Camera-type eye (tissue), 1 donor: ENCODE data around the genes LONP1, NRTN and NDUFA11.

- RAMPAGE, long total RNA: no peak
These were observed 91.7 kb downstream of the KDM4B start for GRCh38 chr19:5060466-5061200.

DNA sequence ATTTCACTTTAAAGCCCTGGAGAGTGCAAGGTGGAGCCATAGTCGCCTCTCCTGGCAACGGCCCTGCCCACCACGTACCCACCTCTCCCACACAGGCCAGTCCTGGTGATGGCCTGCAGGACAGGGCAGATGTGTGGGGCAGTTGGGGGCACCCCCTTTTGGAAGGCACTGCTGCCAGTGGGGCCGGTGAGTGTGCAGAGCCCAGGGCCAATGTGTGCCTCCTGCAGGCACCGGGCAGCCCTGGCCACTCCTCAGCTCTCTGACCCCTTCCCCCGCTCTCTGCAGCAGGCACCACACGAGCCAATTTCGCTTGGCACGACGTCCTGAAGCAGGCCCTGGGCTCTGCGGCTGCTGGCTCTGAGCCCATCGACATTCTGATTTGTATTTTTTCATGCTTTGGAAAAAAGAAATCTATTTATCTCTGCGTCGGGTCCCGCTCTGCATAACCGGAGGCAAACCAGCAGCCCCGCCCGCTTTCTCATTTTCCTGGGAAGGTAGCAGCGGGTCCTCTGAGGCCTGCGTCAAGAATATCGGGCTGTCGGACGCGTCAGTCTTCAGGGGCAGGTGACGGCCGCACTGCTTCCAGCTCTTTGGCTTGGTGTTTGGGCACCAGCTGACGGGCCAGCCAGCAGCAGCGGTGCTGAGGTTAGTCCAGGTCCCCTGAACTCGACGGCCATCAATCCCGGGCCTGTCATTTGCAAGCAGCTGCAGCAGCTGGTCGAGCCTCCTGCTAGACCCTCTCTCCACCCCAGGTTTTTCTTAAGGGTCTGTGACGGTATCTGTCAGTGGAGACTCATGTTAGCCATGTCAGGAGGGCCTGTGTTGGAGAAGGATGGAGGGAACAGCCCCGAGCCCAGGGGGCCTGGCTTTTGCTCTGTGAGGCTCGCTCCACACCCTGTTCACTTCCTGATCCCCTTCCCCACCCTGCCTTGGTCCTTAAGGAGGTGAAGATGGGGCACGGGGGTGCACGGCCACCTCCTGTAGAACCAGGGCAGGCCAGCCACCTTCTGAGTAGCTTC lies 134.3 kb downstream of the KDM4B start:
- RAMPAGE, long total RNA: no peak

DNA sequence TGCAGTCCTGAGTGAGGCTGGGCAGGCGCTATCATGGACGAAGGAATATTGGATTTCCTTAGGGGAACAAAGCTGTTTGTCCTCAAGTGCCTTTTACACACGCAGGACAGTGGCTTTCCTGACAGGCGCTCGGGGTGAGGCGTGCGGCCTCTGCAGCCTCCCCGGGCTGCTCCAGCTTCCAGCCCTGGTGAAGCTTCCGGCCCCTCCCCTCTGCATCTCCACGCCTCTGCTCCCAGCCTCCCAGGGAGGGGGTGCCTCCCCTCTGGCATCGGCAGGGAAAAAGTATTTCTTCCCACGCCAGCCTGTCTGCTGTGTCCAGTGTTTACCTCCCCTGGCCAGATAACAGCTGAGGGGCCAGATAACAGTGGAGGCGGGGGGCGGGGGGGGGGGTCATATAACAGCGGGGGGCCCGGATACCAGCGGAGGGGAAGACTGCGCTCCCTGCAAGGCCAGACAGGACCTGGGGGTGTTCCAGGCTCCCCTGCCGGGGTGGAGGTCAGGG lies 159.6 kb downstream of the KDM4B start:
- RAMPAGE, long total RNA: no peak

- RAMPAGE, long total RNA: no peak
These were observed 42.2 kb downstream of the PTPRS start for GRCh38 chr19:5298455-5298783.

GRCh38 chr19:5686226-5687551 lies 3.4 kb upstream of the RPL36 start:
- RAMPAGE, long total RNA: no peak

DNA sequence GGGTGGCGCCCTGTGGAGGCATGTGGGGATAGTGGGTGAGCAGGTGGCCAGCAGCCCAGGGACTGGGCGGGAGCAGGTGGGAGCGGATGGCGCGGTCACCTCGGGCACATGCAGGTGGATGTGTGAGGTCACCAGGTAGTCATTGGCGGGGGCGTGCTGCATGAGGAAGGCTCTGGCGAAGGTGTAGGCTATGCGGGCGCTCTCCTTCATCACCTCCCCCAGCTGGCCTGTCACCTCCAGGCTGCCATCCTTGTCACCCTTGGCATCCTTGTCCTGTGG lies 3.3 kb downstream of the RPL36 start:
- RAMPAGE, long total RNA: no peak

DNA sequence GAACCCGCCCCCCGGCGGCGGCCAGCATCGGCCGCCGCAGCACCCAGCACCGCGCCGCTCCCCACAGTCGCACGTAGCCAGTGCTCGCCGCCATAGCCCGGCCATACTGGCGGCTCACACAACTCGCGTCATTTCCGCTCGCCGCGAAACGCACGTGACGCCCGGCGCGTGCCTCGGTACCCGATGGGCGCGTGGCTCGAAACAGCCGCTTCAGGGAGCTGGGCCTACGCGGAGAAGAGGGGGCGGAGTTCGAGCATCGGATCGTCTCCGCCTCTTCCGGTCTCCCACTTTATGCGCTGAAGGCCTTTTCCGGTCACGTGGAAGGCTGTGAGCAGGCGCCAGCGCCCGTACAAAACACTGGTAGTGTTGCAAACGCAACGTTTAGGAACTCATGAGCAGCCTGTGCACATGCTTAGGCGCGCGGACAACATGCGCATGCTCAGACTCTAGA lies at the start of gene LONP1:
Gene LONP1, minus strand, starts transcription at position 108 of the 451 bp plus-strand sequence.
- RAMPAGE, long total RNA: no peak

GRCh38 chr19:5804436-5805709 lies at the start of gene NRTN:
Gene NRTN (plus strand): TSS chr19:5805067.
- RAMPAGE, long total RNA: no peak

DNA sequence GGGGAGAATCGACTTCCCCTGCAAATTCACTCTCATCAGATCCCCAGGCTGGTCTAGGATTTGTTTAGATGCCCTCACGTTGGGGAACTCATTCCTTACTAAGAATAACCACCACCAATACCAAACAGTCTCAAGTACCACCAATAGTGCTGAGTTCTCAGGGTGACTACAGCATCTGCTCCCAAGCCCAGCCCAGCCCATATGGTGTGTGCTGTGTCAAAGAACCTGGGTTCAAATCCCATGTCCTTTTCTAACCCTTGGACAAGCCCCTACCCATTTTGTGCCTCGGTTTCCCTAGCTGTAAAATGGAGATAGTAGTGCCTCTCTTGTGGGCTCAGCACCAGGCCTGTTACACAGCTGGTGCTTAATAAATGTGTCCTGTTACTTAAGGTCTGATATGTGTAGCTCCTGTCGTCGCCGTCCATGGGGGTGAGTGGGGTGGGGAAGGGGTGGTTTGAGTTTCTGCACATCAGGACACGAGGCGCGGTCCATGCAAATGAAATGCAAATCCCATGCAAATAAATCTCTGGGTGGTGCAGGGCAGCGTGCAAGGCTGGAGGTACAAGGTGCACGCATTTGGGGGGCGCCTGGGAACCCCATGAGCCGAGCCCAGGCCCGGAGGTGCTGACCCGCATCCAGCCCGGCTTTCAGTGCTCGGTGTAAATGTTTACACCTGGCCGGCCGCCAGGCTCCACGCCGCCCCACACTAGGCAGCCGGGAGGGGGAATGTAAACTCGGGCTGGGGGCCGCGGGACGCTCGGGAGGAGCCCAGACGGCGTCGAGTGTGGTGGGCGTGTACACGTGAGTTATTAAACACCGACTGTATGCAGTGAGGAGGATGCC lies 17.1 kb downstream of the NRTN start:
- RAMPAGE, long total RNA: no peak

- RAMPAGE, long total RNA: no peak
These were observed 1.5 kb downstream of the FUT6 start for GRCh38 chr19:5837875-5838483.

DNA sequence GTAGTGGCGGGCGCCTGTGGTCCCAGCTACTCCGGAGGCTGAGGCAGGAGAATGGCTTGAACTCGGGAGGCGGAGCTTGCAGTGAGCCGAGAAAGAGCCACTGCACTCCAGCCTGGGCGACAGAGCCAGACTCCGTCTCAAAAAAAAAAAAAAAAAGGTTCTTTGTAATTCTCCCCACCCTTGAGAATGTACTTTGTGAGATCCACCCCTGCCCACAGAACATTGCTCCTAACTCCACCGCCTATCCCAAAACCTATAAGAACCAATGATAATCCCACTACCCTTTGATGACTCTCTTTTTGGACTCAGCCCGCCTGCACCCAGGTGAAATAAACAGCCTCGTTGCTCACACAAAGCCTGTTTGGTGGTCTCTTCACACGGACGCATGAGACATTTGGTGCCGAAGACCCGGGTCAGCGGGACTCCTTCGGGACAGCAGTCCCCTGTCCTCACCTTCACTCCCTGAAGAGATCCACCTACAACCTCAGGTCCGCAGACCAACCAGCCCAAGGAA lies 7.8 kb upstream of the FUT6 start:
- RAMPAGE, long total RNA: no peak

DNA sequence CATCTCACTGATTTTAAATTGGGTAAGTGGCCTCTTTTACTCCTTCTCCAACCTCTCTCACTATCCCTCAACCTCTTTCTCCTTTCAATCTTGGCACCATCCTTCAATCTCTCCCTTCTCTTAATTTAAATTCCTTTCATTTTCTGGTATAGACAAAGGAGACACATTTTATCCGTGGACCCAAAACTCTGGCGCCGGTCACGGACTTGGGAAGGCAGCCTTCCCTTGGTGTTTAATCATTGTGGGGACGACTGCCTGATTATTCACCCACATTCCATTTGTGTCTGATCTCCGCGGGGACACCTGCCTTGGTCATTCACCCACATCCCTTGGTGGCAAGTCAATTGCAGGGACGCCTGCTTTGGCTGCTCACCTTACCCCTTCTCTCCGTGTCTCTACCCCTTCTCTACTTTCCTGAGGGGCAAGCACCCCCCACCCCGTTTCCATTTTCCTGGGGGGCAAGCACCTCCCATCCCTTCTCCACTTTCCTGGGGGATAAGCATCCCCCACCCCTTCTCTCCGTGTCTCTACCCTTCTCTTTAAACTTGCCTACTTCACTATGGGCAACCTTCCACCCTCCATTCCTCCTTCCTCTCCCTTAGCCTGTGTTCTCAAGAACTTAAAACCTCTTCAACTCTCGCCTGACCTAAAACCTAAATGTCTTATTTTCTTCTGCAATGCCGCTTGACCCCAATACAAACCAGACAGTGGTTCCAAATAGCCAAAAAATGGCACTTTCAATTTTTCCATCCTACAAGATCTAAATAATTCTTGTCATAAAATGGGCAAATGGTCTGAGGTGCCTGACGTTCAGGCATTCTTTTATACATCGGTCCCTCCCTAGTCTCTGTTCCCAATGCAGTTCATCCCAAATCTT lies 8.5 kb upstream of the FUT6 start:
- RAMPAGE, long total RNA: no peak

- RAMPAGE, long total RNA: no peak
These were observed 10.1 kb upstream of the FUT5 start for GRCh38 chr19:5880369-5880956.

DNA sequence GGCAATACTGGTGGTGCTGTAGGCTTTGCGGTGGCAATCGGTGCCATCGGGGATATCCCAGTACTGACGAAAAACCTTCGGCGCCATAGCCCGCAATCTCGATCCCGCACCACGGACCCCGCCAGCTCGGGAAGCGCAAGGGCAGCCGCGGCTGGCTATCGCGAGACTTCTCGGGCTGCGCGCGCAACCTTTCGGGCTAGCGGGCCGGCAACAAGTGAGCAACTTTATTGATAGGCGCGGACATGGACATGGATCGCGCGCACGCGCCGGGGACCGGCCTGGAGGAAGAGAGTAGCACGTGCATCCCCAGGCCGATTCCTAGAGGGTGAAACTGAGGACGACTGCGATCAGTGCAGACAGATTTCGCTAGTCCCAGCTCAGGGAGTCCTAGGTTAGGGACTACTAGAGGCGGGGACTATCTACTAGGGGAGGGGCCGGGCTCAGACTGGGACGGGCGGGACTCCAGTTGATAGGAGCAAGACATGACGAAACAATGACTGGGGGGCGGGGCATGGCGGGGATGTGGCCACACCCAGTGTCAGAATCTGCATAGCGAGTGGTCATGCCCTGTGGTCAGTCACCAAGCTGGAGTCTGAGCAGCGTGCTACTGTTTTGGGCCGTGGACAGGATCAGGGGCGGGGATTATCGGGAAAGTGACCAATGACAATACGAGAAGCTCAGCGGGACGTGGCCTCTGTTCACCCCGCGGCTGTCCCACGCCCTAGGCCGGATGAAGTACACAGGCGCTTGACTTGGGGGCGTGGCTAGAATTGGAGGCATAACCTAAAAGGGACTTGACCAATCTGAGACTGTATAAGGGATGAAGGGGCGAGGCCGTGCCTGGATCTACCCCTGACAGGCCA lies at the start of gene NDUFA11:
Gene NDUFA11, minus strand, starts transcription at position 169 of the 863 bp plus-strand sequence.
- RAMPAGE, long total RNA: start-site peak on the minus strand centred at position 140 of the sequence, 58 bp wide, 431 reads

GRCh38 chr19:5904485-5904775 lies 242 bp upstream of the VMAC start:
- RAMPAGE, long total RNA: no peak

DNA sequence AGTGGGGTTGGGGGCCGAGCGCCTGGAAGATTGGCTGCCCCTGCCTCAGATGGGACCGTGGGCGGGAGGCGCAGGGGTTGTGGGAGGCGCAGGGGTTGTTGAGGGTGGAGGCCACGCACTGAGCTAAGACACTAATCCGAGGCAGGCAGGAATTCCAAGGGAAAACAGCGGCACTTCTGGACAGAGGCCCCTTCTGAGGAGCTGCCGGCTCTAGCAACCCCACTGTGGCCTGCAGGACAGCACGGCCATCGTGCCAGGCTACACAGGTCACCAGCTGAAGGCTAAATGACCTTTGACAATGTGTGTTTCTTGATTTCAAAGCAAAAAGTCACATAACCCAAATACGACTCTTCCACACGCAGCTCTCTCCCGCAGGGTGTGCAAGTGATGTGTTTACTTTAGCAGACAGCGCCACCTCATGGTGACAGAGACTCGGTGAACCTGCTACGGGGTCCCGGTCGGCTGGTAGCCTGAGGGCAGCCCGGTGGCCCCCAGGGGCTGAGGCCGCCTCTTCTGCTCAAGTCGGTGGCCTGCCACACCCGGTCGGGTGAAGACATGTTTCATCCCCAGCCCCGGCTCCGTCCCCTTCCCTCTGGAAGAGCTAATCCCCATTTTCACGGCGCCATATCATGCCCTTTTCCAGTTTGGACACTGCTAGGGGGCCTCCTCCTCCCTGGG lies 44.3 kb upstream of the RANBP3 start:
- RAMPAGE, long total RNA: no peak

DNA sequence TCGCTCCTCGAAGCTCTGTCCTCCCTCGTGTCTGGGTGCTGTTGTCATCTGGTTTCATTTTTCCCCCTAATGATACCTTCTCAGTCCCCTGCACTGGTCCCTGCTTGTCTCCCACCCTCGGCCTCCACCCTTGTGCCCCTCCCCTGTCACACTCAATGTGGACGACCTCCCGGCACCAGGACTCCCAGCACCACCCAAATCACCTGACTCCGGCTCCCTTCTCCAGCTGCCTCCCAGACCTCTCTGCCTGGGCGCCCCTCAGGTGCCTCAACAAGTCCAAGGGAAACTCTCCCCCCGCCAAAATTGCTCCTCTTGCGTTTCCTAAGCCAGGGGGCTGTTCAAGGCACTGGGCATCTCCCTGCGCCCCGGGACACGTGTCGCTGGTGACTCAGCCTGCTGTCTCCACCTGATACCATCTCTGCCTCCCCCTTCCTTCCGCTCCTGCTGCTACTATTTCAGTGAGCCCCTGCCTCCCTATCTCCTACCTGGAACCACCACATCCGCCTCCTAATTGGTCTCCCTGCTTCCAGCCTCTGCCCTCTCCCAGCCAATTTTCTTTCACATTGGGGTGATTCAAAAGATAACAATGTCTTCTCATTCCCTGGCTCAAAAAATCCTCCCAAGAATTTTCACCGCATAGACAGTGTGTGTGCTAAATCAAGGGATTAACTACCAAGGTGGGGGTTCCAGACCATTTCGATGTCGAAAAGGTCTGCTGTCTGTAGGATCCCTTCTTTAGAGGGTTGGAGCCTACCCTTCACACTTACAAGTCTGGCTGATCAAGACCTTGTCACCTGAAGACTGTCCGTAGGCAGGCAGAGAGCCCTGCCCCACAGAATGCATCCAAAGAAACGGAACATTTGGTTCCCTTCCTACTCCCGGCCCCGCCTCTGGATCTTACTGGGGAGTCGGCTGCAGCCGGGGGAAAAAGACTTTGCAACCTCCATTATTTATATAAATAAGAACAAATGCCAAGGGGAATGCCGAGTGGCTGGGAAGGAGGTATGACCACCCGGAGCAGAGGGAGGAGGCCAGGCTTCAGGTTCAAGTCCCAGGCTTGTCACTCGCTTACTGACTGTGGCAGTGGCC lies 49.3 kb downstream of the RFX2 start:
- RAMPAGE, long total RNA: no peak

GRCh38 chr19:6061793-6062151 lies 48.5 kb downstream of the RFX2 start:
- RAMPAGE, long total RNA: no peak

- RAMPAGE, long total RNA: no peak
These were observed 43.7 kb downstream of the RFX2 start for GRCh38 chr19:6066294-6067270.

- RAMPAGE, long total RNA: no peak
These were observed 23.3 kb downstream of the RFX2 start for GRCh38 chr19:6086723-6087767.